Vein endothelial cell (primary cell): ENCODE measurements around the genes BCLAF1, IL20RA and PERP.

DNA sequence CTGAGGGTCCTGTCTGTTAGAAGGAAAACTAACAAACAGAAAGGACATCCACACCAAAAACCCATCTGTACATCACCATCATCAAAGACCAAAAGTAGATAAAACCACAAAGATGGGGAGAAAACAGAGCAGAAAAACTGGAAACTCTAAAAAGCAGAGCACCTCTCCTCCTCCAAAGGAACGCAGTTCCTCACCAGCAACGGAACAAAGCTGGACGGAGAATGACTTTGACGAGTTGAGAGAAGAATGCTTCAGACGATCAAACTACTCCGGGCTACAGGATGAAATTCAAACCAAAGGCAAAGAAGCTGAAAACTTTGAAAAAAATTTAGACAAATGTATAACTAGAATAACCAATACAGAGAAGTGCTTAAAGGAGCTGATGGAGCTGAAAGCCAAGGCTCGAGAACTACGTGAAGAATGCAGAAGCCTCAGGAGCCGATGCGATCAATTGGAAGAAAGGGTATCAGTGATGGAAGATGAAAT lies 149.7 kb downstream of the PDE7B start:
- CAGE, long polyA plus RNA: no peak

DNA sequence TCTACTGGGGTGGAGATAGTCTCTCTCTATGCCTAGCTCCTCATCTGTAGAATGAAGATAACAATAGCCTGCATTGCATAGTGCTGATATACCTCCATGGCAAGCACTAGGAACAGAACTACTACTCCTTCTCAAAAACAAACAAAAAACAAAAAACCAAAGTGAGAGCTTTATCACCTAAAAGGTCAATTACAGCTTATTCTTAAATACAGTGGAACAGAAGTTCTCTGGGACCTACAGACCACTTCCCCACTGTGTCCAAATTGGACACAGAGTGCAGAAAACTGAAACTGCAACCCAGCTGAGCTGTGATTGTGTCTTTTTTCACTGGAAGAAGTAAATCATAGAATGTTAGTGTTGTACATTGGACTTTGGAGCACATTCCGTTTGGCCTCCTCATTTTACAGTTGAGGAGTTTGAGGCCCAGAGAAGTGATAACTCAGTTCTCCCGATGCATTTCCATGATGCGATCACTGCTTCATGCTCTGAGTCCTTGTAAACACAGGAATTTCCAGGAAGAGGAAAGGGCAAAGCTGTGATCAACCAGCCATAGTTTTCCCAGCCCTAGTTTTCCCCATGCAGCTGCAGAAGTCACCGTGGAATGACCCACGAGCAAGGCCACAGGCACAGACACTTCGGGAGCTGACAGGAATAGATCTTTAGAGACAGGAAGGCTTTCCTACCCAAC lies 23.2 kb downstream of the MTFR2 start:
- CAGE, long polyA plus RNA: no peak

DNA sequence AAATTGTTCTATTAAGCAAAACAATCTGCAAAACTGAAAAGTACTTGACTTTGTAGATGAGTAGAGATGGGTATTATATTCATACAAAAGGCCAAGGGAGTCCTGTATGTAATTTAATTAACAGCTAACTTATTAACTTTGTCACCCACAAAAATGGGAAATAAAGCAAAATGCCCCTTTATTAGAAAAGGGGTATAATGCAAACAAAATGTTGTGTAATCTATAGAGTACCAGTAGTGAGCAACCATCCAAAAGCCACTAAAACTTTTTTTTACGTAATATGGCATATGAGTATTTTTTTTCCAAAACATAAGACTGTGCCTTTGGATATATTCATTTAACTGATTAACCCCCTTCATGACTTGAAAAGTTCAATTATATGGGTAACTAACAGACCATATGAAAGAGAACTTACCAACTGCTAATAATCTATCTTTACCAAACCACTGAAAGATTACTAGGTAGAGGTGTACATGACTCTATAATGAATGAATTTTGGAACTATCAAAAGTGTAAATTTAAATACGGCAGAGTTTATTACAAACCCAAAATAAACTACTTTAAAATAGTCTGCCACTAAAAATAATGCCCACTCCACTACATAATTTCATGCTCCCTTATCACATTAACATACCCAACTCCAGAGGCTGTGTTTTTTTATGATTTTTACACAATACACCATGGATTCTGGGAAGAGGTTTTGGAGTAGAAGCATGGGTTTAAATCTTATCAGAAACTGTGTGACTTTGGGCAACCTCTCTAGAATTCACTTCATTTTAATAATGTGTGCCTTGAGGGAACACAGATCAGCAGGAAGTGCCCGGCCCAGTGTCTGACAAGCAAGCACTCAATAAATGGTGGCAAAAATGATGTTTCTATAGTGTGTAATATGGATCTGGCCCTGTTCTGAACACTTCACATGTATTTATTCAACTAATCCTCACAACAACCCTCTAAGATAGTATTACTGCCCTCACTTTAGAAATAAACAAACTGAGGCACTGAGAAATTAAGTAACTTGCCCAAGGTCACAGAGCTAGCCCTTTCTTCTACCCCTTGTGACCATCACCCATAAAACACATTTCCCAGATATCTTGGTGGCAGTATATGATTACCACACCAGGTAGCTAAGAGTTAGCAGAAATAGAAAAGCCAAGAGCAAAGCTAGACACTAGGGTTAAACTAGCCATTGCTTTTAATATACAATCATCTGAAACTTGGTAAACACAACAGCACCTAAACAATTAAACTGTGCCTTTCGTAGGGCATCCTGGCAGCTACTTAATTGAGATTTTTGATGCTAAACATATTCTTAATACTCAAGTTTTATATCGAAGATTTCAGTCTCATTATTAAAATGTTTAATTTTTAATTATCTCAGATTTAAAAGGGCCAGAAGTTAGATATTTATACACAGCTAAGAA lies 12.6 kb upstream of the MTFR2 start:
- CAGE, long polyA plus RNA: no peak

GRCh38 chr6:136289732-136290114 lies at the start of gene BCLAF1:
BCLAF1 (minus strand) TSS chr6:136289846.
- CAGE, long polyA plus RNA: no peak

- CAGE, long polyA plus RNA: no peak
Observed at GRCh38 chr6:136324928-136325658, 35.4 kb upstream of the BCLAF1 start.

DNA sequence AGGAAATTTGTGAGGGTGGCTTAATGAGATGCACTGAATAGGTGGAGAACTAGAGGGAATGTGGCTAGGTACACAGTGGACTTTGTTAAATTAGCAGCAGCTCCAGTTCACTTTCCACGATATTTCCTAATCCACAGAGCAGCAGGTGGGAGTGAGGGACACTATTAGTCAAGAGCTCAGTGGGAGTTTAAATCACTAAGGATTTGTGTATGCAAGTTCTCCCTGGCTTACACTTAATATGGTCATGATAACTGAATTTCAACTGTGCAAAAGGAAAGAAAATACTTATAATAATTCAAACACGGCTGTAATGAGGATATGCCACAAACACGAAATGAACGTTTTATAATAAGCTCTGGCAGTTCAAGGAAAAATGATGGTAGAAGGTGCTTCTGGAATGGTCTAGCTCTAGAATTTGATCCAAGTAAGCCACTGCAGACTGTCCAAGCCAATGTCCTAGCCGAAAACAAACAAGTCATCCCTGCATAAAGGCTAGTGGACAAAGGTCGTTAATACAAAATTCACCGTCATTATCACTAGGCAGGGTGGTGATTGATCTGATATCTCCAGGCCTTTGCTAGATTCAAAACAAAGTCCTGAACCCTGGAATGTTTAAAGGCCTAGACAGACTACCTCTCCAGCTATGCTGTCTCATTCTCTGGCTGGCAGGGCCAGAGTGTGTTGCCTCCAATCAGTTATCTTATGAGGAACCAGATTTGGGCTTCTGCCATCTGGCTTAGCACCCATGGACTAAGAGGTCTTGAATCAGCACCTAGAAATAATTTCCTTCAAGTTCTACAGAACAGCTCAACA lies 38.5 kb downstream of the MAP7 start:
- CAGE, long polyA plus RNA: no peak

DNA sequence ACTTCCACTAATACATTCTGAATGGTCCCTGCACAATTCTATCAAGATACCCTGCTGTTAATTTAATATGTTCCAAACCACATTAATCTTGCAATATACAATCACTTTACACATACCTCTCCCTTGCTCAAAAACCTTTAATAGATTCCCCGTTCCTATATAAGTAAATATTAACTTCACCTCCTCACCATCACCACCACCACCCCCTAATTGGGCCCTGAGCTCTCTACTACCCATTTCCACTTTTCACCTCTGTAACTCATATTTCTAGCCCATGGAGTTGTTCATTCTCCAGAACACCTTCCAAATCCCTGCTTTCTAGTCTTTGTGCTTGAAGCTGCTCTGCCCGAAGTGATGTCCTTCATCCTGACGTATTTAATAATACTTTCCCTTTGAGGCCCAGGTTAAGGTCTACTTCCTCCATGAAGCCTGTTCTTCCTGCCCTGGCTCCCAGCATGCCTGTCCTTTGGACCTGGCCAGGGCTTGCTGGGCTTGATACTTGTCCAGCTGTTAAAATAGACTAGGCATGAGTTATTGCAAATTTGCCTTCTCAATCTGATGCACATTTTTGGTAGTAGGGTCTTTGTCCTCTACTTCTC lies 2.8 kb upstream of the MAP7 start:
- CAGE, long polyA plus RNA: no peak

- CAGE, long polyA plus RNA: no peak
Observed at GRCh38 chr6:136646389-136646916, 96.2 kb upstream of the MAP7 start.

GRCh38 chr6:136695917-136696558 lies 96.2 kb downstream of the MAP3K5 start:
- CAGE, long polyA plus RNA: no peak

- CAGE, long polyA plus RNA: no peak
Observed at GRCh38 chr6:136790865-136791218, 1.4 kb downstream of the MAP3K5 start.

GRCh38 chr6:136920737-136921381 lies 1.2 kb upstream of the SLC35D3 start:
- CAGE, long polyA plus RNA: no peak

- CAGE, long polyA plus RNA: no peak
Observed at GRCh38 chr6:136921382-136922133, 543 bp upstream of the SLC35D3 start.

- CAGE, long polyA plus RNA: no peak
Observed at GRCh38 chr6:137044829-137045460, at the start of gene IL20RA. IL20RA (minus strand) TSS chr6:137044965.

DNA sequence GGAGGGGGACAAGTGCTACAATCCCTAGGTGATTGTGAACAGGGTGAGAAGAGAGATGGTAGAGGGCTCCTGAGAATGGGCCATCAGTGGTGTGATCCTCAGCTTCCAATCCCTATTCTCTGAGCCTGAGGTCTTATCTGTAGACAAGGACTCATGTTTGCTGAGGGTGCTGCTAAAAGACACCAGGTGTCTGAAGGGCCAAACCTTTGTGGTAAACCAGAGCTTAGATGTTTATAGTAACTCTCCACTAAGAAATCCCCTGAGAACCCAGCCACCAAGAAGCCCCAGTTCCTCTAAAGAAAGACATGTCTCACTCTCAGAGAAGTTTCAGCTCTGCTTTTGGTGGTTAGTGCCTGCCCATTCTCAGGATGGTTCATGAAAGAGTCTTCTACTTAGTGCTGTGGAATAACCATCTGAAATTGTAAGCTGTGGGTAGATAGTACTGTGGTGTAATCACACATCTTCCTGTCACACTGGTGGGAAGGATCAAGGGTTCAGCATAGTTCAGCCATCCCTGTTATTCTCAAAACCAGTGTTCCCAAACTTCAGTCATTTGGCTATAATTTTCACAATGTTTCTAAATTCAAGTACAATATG lies 58.3 kb upstream of the IL20RA start:
- CAGE, long polyA plus RNA: no peak

- CAGE, long polyA plus RNA: no peak
Observed at GRCh38 chr6:137414963-137416139, 78.8 kb downstream of the OLIG3 start.

DNA sequence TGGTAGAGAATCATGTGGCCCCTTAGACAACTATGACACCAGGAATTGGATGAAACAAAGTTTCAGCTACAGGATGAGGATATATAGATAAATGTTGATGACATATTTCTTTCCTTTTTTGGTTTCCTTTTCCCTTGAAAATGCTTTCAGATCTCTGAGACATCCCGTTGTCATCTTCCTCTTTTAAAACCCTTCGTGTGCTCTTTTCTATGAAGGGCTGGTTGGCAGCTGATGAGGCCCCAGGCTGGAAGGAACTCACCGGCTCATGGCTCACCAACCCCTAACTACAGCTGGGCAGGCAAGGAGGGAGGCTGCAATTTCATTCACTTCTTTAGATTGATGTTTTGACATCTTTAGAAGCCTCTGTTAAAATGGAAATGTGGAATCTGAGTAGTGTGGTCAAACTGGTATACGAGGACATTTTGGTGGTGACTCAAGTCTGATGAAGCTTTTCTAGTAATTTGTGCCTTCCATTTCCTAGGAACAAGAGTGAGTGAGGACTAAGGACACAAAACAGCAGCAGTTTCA lies 167.8 kb upstream of the TNFAIP3 start:
- CAGE, long polyA plus RNA: no peak

DNA sequence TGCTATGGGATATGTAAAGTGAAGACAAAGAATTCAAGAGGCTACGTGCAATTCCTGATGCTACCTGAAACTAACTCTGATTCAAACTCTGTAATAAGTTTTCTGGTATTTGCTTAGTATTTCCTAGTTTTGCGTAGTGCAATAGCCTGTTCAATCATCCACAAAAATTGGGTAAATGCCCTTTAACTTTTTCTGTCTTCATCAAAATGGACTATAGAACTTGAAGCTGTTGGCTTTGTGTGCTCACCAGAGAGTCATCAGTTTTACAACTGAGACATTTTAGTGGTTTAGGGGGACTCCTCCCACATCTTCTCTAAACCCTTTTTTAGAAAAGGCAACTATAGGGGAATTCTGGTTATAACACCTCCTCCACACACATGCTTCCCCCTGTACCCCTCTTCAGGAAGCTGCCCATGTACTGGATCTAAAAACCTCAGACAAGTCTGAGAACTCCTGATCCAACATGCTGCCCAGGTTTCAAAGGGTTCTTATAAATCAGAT lies 73.1 kb downstream of the TNFAIP3 start:
- CAGE, long polyA plus RNA: no peak

DNA sequence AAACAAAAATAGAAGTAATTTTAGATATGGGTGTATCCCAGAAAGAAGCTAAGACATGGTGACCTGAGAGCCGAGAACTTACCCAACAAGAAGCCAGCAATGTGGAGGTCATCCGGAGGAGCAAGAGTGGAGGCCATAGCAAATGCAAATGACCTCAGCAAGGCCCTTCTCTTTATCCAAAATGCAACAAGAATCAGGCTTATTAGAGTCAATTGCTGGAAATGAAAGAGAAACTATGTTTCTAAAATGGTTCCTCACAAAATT lies 90.4 kb downstream of the TNFAIP3 start:
- CAGE, long polyA plus RNA: no peak

DNA sequence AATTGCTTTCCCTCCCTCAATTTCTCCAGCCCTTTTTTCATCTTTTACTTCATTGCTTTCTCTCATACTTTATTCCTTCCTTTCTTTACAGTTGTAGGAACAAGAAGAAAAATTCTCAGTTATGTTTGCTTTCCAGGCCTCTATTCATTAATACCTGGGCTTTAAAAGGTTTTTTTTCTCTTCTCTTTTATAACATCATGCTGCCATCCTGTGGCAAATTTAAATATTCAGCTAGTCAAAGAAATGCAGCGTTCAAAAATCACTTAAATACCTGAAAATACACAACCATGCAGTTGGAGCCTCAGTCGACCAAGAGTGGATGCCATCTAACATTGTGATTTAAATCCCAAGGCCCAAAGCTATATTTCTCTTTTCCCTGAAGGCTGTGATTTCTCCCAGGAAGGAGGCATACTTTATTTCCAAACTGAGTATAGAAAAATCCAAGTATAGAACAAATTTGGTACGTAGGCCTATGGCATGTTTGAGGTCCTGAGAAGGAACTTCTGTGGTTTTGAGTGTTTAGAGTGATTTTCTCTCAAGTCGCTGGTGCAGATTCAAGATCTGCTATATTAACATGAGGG lies 108.7 kb downstream of the TNFAIP3 start:
- CAGE, long polyA plus RNA: no peak

GRCh38 chr6:138106792-138107723 lies at the start of gene PERP:
PERP (minus strand) TSS chr6:138107419.
- CAGE, long polyA plus RNA: no peak